ENCODE measurements around the genes C21orf91 and ADAMTS1.

- PRO-cap = no peak
Observed at GRCh38 chr21:17795007-17795657, 24.0 kb downstream of the C21orf91 start.

DNA sequence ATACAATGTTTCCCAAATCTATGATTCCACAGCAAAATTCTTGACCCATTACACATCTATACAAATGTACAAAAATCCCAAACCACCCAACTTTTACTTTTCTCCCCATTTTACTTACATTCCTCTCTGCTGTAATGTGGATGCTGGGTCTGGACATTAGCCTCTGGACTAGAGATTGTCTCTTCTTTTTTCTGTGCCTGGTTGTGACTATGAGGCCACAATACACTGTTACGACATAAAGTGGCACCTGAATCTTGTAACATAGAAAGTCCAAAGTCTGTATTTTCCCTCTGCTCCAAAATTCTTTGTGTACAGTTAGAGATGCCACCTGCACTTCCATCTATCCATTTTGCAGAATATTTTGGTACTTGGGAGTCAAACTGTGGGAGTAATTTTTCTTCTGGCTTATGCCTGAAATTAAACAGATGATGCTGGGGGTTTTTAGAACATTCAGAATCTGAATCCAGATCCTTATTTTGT is 22.7 kb downstream of the C21orf91 start:
- PRO-cap = no peak

DNA sequence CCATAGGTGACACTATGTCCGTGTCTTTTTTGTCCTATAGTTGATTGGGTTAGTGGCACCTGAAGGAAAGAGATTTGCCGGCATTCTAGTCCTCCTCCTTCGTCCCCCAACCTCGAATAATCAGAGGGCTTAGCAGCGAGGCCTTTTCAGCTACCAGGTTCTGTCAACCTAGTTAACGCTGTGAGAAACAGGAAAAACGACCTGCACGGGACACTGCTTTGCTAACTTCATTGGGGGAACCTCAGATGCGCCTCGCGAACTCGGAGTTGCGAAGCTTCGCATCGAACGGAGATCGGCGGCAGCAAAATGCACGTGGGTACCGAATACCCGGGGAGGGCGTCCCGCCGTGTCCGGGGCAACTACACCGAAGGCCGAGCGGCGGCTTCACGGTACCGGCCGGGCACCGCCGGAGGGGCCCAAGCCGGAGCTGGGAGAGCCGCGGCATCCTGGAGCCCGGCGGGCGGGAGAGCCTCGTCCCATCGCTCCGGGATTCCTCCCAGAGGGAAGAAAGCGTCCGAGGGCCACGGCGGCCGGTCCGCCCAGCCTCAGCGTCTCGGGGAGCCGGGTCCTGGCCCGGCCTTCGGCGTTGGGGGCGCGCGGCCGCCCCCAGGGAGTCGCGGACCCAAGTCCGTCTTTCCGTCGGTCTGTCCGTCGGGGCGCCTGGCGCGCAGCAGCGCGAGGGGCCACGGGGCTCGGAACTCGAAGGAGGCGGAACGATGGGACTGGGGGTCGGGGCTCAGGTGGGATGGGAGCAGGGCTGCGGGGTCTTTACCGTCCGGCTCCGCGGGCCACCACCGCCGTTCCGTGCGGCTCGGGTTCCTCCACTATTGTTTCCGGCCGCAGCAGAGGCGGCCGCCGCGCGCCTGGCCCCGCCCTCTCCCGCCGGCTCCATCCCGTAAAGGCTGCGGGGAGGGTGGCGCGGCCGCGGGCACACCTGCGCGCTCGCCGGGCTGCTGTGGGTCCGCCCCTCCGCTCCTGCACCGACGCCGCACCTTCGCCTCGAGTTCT is at the start of gene C21orf91:
Gene C21orf91, minus strand, starts transcription at position 826 of the 1,008 bp plus-strand sequence.
- PRO-cap = bidirectional peak, plus-strand start outside the sequence, minus-strand start at position 822 of the sequence

DNA sequence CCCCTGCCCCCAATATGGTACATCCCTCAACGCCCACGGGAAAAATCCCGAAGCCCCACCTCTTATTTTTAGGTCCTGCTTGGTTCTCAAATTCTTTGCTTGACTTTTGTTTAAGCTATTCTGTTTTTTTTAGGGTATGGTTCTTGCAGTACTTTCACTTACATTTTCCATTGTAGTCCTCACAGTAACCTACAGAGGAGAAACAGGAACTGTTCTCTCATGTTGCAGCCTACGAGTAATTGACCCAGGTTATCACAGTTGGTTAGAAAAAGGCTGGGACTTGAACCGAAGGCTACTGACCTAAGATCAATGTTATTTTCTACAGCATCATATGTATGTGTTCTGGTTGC is 727 bp upstream of the C21orf91 start:
- PRO-cap = no peak

- PRO-cap = no peak
Observed at GRCh38 chr21:21258651-21258906, 260.4 kb downstream of the NCAM2 start.

DNA sequence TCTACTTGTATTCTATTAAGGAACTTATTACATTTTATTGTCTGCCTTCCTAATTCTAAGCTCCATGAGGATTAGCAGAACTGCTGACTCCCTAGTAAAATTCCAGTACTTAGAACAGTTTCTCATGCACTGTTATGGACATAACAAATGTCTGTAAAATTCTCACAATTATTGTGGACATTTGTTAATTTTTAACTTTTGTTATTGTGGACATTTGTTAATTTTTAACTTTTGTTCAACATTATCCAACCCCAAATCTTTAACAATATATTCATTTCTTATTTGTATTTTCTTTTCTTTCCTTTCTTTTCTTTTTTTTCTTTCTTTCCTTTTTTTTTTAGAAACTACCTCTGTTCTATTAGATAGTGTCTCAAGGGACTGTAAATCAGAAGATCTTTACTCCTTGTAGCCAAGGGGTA is 1064.6 kb downstream of the NCAM2 start:
- PRO-cap = no peak

DNA sequence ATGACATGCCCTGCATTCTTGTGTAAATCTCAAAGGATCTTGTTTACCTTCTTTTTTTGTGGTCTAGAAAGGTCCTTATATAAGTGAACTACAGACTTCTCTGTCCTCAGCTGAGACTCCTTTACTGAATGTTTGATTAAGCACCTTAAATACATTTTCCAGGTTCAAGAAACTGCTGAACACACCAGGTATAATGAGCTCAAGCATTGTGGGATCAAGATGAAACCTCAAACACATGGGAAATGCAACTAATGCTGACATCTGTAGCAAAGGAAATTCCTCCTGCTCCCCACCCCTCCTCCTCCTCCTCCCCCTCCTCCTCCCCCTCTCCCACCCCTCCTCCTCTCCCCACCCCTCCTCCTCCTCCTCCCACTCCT is 234.0 kb downstream of the MRPL39 start:
- PRO-cap = no peak

DNA sequence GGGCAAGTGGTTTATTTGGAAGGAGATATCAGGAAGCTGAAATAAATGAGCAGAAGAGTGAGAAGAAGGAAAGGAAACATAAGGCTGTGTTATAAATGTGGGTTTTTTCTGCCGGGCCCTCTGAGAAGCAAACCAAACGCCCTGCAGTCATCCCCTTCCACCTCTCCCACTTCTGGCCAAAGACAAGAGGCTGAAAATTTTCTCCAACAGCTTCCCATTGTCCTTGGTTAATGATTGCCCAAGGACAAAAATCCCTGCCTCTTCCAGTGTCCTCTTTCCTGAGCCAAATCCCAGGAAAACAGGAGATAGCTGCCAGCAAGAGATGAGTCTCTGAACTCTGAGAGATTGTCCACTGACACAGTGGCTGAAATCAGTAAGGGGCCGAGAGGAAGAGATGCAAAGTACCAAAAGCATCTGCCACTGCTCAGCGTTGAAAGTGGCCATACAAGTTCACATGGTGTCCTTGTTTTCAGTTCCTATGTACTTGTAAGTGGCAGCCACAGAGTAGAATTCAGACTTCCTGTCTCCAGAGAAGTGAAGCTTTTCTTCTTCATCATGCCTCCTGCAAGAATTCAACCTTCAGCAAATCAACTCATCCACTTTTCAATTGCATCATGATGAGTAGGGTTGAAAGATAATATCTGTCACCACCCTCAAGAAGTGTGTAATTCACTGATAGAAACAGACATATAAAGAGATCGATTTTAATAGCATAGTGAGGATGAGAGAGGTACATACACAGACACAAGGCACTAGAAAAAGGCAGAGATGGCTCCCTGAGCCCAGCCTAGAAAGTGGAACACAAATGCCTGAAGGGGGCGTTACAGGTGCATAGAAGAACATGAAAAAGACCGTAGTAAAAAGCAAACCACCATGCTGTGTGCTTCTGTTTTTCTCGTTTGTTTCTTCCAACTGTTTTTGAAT is 185.9 kb downstream of the MRPL39 start:
- PRO-cap = no peak

DNA sequence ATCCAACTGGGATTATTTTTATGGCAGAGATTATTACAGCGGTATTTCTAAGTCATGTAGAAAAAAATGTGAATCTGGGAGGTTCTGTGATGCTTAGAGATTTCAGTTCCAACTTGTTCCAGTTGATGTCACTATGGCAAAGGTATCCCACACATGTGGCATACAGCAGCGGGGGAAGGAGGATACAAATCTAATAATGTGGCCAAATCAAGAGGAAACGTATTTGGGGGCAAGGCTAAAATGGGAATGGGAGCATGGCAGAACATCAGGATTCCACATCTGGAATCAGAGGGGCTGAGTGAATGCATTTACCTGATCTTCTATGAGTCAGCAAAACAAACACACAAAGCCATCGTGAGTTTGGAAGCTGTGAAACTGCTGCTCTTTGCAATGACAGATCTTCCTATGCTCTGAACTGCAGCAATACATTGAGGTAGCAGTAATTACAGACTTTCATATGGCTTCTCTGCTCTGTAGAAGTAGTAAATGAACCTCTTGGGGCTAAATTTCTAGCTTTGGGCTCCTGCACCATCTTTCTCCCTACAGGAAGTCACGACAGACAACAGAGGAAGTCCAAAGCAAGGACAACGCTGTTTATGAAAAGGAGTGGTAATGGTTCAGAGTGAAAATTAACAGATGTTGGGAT is 55.5 kb downstream of the GABPA start:
- PRO-cap = no peak

GRCh38 chr21:25879381-25879621 is 144.5 kb downstream of the GABPA start:
- PRO-cap = no peak

DNA sequence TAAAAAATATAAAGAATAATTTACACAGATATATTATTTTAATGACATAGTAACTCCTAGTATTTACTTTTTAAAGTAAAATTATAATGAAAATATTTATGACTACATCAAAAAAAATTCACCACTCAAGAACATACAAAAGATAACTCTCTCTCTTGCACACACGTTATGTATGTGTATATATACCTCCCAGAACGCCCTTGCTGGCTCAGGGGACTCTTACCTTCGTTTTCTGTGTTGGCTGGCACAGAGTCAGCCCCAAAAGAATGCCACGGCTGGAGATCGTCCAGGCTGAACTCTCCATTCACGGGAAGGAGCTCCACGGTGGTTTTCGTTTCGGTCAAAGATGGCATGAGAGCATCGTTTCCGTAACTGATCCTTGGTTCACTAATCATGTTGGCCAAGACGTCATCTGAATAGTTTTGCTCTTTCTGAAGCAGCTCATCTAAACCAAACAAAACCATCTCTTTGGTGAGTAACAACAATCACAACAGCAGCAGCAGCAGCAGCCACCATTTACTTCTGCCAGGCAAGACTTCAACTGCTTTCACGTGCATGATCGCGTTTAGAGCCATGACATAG is 176.8 kb downstream of the GABPA start:
- PRO-cap = no peak

- PRO-cap = no peak
Observed at GRCh38 chr21:26024088-26024388, 146.5 kb downstream of the APP start.

DNA sequence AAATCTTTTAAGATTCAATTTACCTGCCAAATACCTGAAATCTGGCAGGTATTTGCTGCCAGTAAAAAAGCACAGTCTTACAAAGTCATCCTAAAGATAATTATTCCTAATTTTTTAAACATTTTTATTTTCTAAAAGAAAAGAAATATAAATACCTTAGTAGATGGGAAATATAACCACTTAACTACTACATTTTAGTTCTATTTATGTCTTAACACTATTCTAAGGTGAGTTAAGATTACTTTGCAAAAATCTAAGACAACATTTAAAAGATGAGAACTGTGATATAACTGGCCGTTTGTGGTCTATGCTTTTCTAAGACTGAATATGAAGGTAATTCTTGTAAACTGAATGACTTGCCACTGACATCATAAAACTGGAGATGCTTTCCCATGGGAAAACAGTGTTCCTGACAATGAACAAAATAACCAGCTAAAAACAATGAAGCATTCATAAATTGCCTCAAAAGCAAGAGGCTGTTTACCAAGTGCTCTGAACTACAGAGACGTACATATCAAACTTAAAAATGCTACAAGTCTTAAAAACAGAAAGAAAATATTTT is 54.8 kb downstream of the APP start:
- PRO-cap = no peak

DNA sequence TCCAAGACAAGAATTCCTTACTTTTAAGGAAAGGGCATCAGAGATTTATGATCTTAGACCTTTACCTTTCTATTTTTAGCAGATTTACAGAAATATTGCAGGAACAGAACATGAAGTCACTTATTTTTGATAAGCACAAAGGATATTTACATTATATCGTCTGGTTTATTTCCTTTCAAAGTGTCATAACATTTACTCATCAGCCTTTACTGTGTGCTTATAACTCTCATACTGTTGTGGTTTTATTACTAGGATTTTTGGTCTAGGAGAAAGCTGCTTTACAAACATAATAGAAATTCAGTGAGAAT is 47.6 kb downstream of the APP start:
- PRO-cap = no peak

DNA sequence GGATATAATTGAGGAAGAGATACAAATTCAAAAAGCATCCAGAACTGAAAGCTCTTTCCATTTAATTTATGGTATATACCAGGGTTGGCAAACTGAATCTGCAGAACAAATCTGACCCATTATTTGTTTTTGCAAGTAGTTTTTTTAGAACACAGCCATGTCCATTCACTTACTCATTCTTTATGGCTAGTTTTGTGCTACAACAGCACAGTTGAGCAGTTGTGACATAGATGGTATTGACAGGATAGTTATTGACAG is 9.6 kb downstream of the ADAMTS1 start:
- PRO-cap = no peak

- PRO-cap = no peak
Observed at GRCh38 chr21:26837276-26838524, 7.5 kb downstream of the ADAMTS1 start.

DNA sequence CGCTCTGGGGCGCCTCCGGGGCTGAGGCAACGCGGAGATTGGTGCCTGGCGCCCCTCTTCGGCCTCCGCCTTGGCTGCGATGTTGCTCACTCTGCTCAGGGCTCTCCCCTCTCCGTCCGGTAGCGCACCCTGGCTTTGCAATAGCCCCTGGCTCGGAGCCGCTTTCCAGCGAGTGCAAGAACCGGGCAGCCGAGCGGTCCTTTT is at the start of gene ADAMTS1:
Gene ADAMTS1, minus strand, starts transcription at position 176 of the 204 bp plus-strand sequence.
- PRO-cap = bidirectional peak, plus-strand start outside the sequence, minus-strand start at position 176 of the sequence

DNA sequence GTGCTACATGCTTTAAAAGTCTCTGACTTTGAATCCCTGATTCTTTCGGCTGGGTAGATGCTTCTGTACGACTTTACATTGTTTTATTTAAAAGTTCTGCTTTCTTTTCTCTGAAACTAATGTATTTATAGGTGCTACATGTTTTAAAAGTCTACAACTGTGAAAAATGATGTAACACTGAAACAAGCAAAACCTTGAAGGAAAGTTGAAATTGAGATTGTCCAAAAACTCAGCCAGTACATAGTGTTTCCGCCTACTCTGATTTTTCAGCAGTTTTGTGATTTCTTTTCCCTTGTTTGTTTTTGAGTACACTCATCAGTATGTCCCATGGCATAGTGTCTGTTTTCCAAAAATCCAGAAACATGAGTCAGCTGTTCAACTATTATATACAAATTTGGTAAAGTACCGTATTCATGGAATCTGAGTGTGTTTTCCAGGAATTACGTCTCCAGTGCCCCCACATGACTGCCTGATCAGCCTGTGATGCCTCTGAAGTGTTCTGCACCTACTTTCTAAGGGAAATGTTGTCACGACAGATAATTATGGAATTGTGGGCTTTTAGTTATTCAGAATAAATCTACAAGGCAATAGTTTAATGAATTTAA is 79.4 kb downstream of the N6AMT1 start:
- PRO-cap = no peak

GRCh38 chr21:28836634-28837002 is 48.5 kb downstream of the N6AMT1 start:
- PRO-cap = no peak

GRCh38 chr21:29064571-29065632 is 8.5 kb downstream of the CCT8 start:
- PRO-cap = no peak

All from parotid gland (tissue), 1 donor.